ENCODE measurements around a stretch of chr13.

- PRO-cap: no peak
Observed at GRCh38 chr13:75329724-75330170, 152.2 kb downstream of the TBC1D4 start.

GRCh38 chr13:75391075-75391510 lies 90.9 kb downstream of the TBC1D4 start:
- PRO-cap: no peak

DNA sequence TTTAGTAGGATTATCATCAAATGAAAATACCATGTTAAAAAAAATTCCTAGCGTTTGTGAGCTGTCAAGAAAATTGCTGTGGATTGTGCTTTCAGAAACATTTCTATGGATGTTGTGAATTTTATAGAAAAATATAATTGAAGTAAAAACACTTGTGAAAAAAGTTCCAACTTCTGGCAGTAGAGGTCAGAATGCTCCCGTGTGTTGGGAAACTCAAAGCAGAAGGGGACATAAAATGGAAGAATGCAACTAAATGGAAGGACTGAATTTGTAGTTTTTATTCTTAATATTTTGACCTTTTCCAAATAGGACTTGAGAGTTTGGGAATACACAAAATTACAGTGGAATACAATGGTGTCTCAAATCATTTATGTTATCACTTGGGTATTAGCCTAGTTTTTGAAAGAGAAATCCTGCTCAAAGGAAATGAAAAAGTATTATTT lies 38.3 kb downstream of the LMO7 start:
- PRO-cap: no peak

DNA sequence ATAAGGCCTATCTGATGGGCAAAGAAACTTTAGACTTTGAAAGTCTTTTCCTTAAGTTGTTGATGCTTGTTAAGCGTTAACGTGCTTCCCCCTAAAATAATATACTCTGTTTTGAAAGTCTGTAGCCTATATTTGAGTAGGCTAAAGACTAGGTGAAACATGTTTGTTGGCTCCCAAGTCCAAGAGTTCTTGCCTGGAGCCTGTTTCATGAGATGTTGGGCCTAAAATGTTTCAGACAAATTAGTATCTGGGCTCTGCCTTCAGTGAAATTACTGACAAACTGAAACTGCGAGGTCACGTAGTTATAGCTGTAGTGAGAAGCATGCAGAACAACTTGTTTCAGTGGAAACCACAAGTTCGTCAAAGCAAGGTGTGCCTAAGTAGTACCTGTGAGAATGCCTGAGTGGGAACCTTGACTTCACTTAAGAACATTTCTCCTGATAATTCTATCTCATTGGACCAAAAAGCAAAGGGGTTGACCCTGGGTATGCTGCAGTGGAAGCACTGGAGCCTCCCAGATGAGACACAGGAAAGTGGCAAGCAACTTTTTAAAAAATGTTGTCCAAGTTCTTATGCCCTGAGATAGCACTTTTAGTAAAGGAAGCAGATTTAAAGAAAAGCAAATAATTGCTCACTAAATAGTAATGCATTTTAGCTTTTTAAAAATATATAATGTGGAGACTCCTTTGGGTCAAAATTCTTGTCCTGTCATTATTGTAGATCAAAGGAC lies 126.4 kb downstream of the LMO7 start:
- PRO-cap: no peak

- PRO-cap: no peak
Observed at GRCh38 chr13:75836119-75836567, 200.0 kb downstream of the LMO7 start.

GRCh38 chr13:76200386-76200690 lies 564.2 kb downstream of the LMO7 start:
- PRO-cap: no peak

- PRO-cap: no peak
Observed at GRCh38 chr13:76471113-76471336, 415.2 kb downstream of the KCTD12 start.

- PRO-cap: no peak
Observed at GRCh38 chr13:76879434-76880332, 6.5 kb downstream of the KCTD12 start.

DNA sequence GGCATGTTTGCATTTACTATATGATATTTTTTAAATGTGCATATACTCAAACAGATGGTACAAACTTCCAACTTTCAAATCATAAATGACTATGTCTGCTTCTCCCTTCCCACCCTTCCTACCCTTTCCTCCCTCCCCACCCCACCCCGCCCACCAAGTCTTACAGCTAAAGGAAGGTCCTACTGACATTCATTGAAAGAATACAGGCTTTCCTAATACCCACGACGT lies 2.3 kb downstream of the KCTD12 start:
- PRO-cap: no peak

DNA sequence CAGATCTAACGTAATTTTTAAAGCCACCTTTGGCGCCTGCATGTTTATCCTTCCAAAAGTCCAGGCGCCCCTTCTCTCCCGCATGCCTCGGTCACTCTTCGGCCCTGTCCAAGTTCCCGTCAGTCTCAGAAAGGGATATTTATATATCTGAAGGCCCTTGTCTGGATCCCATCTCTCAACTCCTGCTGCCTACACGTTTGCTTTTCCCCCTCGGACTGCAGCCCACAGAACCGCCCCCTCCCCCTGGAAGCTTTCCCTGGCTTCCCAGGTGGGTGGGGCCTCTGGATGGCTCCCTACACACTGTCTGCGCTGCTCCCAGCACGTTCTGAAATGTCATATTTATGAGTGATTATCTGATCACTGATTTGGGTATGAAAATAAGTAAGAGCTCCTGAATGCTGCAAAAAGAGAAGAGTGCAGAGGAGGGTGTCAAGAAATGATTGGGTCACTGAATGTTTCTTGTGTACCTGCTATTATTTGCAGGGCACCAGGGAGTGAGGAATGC lies 1.1 kb upstream of the KCTD12 start:
- PRO-cap: no peak

DNA sequence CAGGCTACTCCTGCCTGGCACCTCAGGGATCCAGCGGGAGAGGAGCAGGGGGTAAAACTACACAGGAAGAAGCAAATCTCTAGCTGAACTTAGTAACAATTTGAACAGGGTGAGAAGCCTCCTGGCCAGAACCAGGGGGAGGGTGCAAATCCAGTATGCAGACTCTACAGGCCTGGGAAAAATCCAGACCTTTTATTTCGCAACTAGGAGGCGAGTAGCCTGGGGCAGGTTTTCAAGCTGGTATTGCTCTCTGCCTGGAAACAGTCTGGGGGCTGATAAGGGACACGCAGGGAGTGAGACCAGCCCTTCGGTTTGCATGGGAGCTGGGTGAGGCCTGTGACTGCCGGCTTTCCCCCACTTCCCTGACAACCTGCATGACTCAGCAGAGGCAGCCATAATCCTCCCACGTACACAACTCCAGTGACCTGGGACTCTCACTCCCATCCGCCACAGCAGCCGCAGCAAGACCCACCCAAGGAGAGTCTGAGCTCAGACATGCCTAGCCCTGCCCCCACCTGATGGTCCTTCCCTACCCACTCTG lies 30.6 kb upstream of the ACOD1 start:
- PRO-cap: no peak

- PRO-cap: no peak
Observed at GRCh38 chr13:76998646-76999041, 6.8 kb downstream of the CLN5 start.

- PRO-cap: no peak
Observed at GRCh38 chr13:77013194-77013915, 13.6 kb downstream of the FBXL3 start.

DNA sequence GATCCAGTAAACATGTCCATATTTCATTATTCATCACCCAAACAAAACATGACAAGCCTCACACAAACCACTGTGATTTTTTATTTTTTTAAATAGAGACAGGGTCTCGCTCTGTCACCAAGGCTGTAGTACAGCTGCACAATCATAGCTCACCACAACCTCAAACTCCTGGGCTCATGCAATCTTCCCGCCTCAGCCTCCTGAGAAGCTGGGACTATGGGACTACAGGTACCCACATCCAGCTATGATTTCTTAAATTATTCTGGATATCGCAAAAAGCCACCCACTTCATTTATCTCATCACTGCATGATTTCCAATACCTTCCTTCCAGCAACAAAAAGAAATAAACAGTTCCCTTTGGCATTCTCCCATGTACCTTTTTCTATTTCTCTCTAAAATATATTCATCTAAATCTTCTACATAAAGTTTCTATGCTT lies 6.3 kb downstream of the FBXL3 start:
- PRO-cap: no peak

DNA sequence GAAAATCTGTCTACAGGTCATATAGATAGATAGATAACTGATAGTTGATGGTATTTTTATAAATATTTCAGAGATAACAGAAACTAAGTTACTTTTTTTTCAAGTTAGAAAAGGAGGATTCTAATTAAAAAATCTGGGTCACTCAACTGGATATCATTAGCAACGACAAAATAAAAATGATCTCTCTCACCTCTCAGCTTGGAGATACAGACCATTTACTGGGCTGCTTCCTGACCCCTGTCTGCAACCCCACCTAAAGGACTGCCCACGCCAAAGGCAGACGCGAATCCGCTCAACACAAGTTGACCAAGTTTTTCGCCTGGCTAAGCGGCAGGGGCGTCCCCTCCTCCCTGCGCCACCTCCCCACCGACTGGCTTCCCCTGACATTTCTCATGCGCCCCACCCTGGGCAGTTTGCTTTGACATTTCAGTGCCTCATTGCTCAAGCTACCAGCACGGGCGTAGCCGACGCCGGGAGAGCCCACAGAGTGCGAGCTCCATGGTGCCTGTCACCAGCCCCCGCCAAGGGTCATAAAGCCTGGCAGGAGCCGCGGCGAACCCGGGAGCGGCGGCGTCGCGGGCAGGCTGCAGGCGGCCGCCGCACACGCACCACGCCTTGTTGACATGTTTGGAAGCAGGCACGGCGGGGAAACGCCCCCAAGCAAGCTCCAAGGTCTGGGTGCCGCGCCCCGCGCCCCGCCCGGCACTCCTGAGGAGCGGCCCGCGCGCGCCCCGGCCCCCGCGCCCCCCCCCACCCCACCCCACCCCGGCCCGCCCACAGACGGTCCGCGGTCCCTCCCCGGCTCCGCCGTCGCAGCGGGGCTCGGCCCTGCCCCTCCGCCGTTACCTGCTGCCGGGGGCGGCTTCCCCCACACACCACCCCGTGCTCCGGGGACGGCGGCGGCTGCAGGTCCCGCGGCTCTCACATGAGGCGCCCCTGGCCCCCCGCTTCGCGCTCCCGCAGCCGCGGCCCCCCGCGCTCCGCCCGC lies 684 bp downstream of the FBXL3 start:
- PRO-cap: unidirectional peak, plus-strand start at position 779 of the sequence; unidirectional peak, plus-strand start at position 873 of the sequence

DNA sequence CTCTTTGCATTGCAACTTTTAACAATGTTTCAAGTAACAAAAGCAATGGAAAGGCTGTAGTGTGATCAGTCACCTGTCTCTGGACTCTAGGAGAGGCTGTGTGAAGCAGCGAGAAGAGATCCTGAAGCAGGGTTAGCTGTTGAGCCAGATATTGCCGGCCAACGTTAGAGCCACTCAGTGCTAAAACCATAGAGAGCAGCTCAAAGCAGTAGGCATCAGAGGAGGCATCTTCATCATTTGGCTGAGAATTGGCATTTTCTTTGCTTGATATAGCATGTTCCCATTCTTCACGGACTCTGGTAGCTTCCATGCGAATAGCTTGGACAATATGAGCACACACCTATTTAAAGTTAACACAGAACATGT lies 41.5 kb upstream of the FBXL3 start:
- PRO-cap: no peak

GRCh38 chr13:77109294-77109807 lies 82.4 kb upstream of the FBXL3 start:
- PRO-cap: no peak

- PRO-cap: no peak
Observed at GRCh38 chr13:77110549-77111151, 83.7 kb upstream of the FBXL3 start.

DNA sequence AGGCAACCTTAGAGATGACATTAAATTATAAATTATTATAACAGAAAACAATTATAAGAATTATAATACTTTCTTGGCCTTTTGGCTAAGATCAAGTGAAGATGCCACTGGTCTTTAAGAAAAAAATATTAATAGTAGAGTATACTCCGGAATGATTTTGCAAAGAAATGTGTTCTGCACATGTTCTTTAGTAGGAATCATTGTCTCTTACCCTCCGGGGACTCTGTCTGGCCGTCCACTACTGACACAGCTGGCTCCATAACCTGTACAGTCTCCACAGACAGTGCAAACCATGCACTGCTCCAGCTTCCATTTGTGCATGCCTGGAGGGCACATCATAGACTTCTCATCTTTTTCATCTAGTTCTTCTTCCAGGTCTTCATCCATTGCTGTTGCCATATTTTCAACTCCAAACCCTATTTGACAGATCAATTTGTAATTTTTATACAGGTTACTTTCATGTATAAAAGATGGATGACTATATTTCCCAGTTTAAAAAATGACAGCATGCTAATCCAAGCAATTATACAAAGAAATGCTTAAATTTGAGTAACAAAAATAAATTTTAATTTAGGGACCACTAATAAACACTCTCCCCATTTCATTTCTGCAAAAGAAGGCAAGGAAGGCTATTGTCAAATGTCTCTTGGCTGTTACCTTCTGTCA lies 75.8 kb downstream of the MYCBP2 start:
- PRO-cap: no peak

- PRO-cap: no peak
Observed at GRCh38 chr13:77325678-77325885, 1.3 kb downstream of the MYCBP2 start.

Measured in neutrophil (primary cell).